Thoracic aorta (tissue), 1 donor: Measurements from ENCODE around the genes SEL1L2, MACROD2, BFSP1 and RRBP1.

GRCh38 chr20:13990433-13990997 is at the start of gene SEL1L2:
SEL1L2 (minus strand) TSS chr20:13990614.
- RAMPAGE, long total RNA = no peak

GRCh38 chr20:13994955-13995829 is at the start of gene MACROD2:
MACROD2 (plus strand) TSS chr20:13995516.
- RAMPAGE, long total RNA = start-site peak on the plus strand at chr20:13995513-13995520, 37 reads

DNA sequence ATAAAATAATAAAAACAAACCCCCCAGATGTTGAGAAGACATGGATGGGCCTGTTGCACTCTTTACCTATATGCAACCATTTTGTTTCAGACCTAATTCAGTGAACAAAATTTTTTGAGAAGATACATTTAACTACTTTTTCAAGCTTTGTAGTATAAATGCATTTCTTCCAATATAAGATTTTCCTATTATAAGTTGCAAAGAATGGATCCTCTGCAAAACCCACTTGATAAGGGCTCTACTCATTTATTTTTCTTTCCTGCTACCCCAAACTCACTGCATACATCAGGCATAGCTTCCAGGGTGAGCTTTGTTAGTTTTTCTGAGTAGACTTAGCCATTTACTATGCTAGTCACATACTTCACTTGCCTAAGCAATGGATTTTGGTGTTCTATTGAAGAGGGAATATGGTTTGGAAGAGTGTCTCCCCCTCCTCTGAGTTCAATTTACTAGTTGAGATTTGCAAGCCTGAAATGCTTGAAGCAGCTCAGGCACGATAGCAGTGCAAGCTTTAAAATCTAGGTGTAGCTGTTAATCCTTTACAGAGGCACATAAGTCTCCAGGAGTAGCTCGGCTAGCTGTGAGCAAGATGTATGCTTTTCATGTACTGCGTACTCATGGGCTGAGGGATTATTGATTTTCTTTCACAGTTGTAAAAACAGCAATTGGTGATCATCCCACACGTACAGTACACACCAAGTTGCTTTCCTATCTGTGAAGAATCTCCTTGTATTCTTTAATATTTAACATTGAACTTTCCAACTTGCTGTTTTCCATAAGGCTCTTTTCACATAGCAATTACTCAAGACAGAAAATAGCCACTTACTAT is 841 bp downstream of the FLRT3 start:
- RAMPAGE, long total RNA = no peak

DNA sequence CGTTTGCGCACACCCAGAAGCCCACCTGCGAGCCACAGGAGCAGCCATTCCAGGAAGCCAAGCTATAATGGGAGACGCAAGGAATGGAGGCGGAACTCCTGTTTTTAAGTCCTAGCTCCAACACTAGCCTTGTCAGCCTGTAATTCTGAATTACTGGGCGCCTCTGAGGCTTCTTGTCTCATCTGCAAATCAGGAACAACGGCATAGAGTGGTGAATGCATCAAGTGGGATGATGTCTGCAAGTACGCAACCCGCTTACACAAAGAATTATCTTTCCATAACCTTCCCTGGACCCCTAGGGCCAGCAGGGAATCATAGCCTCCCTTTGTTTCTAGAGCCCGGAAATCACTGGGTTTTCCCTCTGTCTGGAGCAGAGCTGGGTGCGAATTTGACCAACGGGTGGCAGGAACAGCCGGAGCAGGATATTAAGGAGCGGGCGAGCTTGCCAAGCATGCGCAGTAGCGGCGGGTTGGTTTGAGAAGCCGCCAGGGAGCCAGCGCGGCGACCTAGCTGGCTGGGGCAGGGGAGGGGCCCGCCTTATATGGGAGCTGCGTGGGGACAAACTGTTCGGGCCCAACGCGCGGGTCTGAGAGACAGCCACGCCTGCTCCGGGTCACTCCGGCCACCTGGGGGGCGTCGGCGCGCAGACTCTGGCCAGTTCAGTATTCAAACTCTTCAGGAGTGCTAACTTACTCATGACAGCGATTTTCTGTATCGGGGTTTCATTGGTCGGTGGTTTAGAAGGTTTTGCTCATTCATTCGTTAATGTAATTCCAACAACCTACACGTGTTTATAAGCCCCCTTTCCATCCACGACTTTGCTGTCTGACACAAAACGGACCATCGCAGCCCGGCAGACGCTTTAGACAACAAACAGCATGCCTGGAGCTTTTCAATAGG is 1.5 kb upstream of the KIF16B start:
- RAMPAGE, long total RNA = no peak

- RAMPAGE, long total RNA = no peak
Observed at GRCh38 chr20:16717646-16717845, 12.3 kb upstream of the SNRPB2 start.

DNA sequence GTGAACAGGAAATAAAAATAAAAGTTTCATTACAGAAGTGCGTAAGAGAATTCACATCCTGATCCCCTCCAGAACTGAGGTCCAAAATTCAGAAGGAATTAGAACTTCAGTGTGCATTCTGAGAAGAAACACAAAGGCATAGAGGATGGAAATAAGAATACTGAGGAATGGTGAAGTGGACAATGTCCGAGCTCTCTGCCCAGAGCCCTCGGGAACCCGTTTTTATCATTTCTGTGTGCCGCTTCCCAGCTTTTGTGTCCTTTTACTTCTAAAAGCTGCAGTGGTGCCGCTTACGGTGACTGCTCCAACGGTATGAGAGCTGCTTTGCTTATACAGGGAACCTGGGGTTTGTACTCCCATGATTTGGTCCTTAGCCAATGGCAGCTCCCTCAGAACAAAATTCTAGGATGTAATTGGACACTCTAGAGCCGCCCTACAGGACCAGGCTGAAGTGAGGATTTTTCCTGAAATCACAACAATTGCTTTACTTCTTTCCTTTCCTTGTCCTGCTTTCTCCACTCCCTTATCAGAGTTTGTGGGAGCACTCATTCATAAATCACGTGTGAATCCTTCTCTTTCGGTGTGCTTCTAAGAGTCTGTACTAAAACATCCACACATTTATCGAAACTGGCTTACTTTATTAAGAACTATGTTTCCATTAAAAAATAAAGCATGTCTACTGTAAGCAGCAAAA is 24.2 kb upstream of the PCSK2 start:
- RAMPAGE, long total RNA = no peak

DNA sequence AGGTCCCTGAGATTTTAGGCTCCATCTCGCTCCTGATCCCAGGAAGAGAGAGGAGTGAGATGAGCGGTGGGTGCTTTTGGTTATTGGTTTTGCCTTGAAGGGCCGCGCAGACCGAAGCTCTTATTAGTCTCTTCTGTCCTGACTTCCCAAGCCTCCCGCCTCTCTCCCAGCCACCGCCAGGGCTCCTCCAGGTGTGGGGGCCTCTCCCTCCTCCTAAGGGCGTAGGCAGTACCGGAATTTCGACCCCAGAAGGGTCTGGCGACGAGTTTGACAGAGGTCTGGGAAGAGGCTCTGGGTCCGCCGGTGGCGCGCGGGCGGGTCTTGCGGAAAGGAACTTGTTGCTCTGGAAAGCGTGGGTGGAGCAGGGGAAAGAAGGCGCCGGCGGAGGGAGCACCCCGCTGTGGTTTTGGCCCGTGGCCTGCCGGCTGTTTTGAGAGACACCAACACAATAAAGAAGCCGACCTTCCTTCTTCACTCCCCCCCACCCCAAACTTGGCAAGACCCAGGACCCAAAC is 1.8 kb downstream of the PCSK2 start:
- RAMPAGE, long total RNA = no peak

GRCh38 chr20:17530563-17531969 is at the start of gene BFSP1:
BFSP1 (minus strand) TSS chr20:17531379.
- RAMPAGE, long total RNA = no peak

- RAMPAGE, long total RNA = no peak
Observed at GRCh38 chr20:17614350-17614918, 44.6 kb downstream of the DSTN start.

- RAMPAGE, long total RNA = no peak
Observed at GRCh38 chr20:17654503-17655188, 27.4 kb downstream of the RRBP1 start.

DNA sequence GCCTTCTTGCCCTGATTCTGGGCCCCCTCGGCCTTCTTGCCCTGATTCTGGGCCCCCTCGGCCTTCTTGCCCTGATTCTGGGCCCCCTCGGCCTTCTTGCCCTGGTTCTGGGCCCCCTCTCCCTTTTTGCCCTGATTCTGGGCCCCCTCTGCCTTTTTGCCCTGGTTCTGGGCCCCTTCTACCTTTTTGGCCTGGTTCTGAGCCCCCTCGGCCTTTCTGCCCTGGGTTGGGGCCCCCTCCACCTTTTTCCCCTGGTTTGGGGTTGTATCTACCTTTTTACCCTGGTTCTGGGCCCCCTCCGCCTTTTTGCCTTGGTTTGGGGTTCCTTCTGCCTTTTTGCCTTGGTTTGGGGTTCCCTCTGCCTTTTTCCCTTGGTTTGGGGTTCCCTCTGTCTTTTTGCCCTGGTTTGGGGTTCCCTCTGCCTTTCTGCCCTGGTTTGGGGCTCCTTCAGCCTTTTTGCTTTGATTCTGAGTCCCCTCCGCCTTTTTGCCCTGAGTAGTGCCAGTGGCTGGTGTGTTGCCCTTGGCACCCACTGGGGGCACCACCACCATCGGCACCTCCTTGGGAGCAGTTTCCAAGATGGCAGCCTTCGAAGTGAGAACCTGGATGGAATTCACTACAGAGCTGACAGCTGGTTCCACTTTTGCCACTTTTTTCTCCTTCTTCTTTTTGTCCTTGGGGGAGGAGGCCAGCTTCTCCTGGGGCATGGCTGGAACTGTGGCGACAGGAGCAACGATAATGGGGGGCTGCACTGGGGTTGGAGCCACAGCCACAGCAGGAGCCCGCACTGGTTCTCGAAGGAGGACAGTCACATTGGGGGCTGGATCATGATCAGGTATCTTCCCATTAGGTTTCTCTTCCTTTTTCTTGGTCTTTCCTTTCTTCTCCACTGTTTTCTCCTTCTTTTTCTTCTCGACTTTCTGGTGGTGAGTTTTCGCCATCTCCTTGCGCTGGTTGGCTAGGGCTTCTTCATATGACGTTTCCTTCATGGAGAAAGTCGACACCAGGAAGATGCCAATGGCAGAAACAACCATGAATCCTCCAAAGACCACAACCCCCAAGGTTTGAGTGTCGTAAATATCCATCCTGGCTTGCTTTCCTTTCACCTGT is 22.3 kb downstream of the RRBP1 start:
- RAMPAGE, long total RNA = no peak

DNA sequence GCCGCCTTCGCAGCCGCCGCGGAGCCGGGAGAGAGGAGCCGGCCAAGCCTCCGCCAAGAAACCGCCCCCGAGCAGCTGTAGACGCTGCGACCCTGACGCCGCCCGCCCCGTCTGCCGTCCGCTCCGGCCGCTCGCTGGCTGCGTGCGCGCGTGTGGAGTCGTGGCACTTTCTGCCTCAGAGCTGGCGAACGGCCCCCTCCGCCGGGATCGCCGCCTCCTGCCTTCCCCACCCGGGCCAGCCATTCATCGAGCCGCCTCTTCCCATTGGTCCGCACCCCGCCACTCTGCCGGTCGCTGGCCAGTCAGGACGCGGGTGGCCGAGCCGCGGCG is at the start of gene RRBP1:
Gene RRBP1, minus strand, starts transcription at position 172 of the 330 bp plus-strand sequence.
- RAMPAGE, long total RNA = start-site peak on the minus strand centred at position 90 of the sequence, 122 bp wide, 691 reads

- RAMPAGE, long total RNA = no peak
Observed at GRCh38 chr20:17916317-17916884, 52.2 kb downstream of the SNX5 start.

- RAMPAGE, long total RNA = no peak
Observed at GRCh38 chr20:17941304-17941896, 27.2 kb downstream of the SNX5 start.

DNA sequence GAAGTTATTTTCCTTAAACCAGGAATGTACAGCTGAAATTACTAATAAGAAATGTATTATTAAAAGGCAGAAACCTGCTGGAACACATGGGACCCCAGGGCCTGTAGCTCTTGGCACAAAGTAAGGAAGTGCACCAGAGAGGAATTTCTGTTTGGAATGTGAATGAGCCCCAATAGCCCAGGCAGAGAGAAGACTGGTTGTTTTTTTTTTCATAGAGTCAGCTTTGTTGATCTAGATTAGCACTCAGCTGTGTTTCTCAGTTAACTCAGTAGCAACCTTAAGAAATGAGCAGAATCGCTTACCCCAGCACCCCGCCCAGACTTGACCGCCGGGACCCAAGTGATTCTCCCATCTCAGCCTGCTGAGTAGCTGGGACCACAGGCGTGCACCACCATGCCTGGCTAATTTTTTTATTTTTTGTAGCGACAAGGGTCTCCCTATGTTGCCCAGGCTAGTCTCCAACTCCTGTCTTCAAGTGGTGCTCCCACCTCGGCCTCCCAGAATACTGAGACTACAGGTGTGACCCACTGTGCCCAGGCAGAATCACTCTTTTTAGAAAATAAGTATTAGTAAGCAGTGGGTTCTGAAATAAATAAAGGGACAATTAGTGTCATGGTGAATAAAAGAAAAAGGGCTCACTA is 2.8 kb downstream of the MGME1 start:
- RAMPAGE, long total RNA = no peak

DNA sequence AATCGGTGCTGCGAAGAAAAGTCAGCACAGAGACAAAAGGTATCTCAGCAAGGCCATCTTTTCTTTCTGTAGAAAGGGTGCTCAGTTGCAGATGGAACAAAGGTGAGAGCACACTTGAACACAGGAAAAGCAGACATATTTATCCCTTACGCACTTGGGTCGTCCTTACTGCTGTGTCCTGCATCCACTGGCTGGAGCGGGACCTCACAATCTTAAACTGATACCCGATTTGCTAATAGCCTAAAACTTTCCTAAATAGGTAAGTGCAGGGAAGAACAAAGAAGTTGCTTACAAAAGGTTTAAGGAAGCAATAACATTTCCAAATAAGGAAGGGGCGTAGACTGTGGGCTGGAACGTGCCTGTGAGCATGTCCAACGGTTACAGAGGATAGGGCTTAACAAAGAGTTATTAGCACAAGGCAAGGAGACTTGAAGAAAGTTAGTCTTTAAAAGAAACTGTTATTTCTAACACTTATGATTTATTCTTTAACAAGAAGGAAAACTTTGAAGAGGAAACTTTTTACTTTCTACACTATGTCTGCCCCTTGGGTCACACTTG is 28.5 kb downstream of the KAT14 start:
- RAMPAGE, long total RNA = no peak

DNA sequence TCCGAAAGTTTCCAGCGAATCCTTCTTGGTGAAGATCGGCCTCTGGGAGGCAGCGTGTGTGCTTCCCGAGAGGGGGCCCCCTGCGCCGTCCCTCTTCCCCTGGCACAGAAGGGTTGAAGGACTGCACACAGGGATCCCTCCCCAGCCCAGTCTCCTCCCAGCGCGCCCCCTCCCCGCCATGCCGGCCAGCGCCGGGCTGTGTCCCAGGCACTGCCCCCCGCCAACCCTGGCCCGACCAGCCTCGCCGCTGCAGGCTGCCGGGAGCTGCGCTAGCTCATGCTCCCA is 522 bp upstream of the SLC24A3 start:
- RAMPAGE, long total RNA = no peak

GRCh38 chr20:19283521-19284178 is 71.2 kb downstream of the SLC24A3 start:
- RAMPAGE, long total RNA = no peak

DNA sequence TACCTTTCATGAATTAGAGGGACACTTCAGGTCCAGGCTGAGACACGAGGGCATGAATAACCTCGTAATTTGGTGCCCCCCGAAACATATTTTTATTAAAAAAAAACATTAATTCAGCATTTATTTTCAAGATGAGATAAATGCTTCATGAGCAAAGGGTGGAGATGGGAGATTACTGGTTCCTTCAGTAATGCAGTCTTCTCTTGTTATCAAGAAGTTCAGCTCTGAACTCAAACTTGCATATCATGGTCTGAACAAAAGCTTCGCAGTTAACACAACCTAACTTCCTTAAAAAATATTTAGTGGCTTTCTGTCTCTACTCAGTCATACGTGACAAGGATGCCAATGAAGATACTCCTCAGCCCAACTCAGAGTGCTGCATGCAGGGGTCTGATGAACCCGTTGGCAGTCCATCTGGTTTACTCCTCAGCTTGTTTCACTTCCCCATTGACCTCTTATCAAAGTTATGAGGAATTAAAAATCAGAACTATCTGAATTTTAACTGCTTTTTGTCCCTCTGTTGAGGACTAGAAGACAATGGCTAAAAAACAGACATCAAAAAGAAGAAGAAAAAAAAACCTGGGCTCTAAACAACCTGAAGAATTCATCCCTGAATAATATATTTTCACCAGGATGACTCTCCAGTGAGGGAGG is 56.7 kb upstream of the RIN2 start:
- RAMPAGE, long total RNA = no peak

DNA sequence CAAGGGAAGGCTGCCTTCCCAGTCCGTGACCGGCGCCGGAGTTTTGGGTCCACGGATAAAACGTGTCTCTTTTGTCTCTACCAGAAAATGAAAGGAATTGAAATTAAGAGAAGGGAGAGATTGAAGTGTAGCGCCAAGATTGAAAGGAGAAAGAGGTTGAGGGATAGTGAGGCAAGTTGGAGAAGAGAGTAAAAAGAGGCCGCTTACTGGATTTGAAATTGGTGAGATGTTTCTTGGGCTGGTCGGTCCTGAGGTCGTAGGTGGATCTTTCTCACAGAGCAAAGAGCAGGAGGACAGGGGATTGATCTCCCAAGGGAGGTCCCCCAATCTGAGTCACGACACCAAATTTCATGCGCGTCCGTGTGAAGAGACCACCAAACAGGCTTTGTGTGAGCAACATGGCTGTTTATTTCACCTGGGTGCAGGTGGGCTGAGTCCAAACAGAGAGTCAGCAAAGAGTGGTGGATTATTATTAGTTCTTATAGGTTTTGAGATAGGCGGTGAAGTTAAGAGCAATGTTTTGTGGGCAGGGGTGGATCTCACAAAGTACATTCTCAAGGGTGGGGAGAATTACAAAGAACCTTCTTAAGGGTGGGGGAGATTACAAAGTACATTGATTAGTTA is 1.9 kb upstream of the RIN2 start:
- RAMPAGE, long total RNA = no peak